AG04449 (cell line): Measurements from ENCODE around the gene QKI.

DNA sequence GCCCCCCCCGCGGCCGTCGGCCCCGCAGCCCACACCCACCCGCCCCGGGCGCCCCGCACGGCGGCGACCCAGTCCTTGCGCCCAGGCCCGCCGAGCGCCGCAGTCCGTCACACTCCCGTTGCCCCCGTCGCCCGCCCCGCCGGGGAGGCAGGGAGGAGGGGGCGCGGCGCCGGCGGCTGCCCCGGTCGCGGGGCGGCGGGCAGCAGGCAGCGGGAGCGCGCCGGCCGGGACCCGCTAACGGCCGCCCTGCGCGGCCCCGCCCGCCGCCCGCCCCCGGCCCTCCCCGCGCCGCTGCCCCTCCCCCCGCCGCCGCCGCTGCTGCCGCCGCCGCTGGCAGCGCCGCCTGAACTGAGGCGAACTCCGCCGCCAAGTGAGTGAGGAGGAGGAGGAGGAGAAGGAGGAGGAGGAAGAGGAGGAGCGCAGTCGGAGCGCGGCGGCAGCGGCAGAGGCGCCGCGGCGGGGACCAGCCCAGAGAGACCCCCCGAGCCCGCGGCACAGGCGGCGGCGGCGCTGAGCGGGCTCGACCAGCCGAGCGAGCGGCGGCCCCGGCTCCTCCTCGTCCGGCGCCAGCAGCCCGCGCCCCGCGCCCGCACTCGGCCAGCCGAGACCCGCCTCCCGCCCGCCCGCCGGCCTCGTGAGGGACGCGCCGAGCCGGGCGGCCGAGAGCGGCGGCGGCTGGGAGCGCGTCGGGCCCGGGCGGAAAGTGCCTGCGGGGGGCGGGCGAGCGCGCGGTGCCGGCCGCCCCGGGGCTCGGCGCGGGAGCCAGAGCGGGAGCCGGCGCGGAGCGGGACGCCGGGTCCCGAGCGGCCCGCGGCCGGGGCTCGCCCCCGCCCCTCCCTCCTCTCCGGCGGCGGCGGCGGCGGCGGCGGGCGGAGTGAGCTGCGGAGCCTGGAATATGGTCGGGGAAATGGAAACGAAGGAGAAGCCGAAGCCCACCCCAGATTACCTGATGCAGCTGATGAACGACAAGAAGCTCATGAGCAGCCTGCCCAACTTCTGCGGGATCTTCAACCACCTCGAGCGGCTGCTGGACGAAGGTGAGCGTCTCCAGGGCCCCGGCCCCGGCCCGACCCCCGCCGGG lies at the start of gene QKI:
TSS of gene QKI (plus strand) at position 420 of the 1,081 bp plus-strand sequence.
- RRBS, result 3% methylated on average over 66 of the region's 168 CpGs

DNA sequence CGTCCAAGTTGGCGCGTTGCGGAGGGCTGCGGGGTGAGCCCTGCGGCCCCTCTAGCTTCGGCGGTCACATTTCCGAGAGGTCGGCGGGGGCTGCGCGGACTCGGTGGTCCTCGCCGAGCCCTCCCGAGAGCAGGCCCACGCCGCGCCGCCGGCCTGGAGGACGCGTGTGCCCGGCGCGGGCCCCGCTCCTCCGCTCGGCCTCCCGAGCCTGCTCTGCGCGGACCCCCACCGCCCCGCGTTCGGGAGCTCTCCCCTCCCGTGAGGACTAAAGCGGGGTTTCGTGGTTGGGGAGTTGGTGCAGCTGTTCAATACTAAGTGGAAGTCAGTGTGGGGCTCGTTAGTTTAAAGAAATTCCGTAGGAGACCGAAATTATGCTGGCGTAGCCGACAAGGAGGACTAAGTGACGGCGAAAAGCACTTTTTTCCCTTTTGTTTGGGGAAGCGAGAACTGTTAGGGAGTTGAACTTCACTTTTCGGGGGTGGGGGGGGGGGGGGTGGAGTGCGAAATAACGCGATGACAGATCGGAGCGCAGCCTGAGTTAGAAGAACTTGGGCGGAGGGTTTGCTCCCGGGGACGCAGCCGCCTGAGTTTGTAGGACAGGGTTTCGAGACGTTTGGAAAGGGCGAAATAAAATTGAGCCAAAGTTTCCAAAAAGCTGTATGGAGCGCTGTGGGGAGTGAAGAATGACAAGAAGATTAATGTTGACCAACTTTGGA lies 1.2 kb downstream of the QKI start:
- RRBS, result no CpG with 5 or more reads among the region's 62 CpGs

DNA sequence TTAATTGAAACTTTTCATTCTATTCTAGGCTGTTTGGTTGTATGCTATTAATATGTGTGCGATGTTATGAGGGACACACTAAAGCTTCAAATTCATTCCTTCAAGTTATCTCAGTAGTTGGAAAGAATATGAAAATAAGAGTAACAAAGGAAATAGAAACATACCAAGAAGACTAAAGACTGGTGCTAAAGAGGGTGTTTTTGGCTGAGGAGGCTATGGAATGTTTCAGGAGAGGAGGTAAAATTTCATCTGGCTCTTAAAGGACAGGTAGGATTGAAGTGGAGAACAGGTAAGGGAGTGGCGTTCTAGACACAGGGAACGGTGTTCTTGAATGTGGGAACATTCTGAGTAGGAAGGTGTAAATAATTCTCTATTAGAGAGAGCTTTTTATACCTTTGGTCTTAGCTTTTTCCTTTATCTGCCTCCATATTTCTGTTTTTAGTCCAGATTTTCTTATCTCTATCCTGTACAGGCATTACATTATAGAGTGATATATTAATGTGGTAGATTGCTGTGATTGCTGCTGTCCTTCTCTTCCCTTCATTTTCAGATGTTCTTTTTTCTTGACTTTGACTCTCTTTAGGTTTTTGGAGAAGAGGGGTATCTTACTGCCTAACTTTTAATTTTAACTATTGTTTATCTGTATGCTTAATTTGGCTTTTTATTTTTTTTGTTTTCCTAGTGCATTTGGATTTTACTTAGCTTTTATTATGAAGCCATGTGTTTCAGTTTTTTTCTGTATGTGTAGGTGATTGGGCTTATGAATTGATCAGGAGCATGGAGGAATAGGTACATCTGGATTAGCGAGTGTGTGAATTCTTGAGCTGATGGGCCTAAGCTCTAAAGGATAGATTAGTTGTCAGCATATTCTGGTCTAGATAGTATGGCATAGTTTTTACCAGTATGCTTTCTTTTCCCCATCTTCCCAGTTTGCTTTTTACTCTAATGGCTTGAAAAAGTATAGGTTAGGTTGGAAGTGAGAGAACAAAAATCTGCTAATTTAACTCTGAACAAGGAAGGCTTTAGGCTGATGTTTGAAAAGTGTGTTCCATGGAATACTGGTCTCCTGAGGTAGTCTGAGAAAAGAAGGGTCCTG lies 15.6 kb downstream of the QKI start:
- RRBS, result no CpG with 5 or more reads among the region's 4 CpGs

GRCh38 chr6:163475429-163476030 lies 61.0 kb downstream of the QKI start:
- RRBS, result no CpG with 5 or more reads among the region's 5 CpGs

DNA sequence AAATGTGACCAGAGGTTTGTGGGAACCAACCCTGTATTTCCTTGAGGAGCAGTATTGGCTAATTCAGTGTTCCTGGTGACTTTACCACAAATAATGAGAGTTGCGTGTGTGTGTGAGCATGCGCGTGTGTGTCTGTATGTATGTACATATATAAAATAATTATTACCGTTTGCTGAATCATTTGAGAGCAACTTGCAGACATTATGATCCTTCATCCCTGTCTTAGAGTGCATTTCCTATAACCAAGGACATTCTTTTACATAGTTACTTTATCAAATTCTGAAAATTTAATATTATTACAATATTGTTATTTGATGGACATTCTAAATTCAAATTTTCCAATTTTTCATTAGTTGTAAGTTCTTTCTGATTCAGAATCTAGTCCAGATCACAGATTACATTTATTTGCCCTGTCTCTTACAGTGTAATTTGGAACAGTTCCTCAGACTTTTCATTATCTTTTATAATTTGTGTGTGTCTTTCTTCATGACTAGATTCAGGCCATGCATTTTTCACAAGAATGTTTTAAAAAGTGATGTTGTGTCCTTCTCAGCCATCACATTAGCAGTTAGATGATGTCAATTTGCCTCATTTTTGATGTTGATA lies 80.9 kb downstream of the QKI start:
- RRBS, result no CpG with 5 or more reads among the region's 4 CpGs

DNA sequence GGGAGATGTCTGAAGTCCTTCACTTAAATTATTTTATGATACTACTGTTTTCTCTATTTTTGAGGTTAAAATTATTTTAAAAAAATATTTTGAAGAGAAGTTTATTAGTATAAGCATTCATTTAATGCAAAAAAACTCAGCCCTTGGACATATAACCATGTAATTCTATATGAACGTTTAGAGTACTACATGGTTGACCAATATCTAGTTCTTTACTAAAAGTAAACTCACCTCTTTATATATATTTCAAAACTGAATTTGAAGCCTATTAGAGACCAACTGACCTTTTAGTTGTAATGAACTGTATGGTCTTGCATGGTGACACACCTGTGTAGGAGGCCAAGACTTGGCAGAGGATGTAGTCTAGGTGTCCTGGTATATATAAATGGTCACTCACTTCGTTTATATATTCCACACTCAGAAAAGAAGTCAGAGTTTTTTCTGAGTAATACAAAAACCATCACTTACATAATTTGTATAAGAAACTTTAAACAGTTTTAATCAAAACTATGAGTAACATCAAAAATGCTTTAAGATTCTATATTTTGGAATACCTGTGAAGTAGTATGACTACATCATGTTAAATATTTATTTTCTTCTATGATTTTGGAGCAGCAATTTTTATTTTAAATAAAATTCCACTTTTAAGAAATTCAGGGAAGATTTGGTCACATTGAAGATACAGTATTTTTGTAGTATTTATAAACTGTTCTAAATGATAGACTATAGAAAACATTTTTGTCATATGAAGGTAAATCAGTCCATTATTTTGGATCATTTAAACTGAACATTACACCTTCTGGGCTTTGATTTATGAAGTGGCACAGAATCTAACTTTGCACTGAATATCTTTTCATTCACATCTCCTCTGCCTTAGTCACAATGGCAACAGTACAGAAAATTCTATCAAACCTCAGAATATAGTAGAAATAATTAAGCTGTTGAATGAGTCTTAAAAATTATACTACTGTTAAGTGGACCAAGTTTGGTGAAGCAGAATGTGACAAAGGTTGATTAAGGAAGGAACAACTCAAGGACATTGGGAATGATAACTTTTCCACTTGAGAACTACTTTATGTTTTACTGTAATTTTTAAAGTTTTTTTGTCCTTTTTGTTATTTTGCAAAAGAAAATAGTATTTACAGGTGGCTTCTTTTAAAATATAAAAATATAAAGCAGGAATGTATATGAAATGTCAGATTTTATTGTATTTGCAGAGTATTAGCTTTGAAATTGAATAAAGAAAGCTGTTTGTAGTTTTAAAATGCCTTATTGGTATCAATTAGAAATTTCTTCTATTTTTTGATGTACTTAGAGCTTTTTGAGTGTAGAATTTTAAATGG lies 154.5 kb downstream of the QKI start:
- RRBS, result no CpG with 5 or more reads among the region's 2 CpGs

DNA sequence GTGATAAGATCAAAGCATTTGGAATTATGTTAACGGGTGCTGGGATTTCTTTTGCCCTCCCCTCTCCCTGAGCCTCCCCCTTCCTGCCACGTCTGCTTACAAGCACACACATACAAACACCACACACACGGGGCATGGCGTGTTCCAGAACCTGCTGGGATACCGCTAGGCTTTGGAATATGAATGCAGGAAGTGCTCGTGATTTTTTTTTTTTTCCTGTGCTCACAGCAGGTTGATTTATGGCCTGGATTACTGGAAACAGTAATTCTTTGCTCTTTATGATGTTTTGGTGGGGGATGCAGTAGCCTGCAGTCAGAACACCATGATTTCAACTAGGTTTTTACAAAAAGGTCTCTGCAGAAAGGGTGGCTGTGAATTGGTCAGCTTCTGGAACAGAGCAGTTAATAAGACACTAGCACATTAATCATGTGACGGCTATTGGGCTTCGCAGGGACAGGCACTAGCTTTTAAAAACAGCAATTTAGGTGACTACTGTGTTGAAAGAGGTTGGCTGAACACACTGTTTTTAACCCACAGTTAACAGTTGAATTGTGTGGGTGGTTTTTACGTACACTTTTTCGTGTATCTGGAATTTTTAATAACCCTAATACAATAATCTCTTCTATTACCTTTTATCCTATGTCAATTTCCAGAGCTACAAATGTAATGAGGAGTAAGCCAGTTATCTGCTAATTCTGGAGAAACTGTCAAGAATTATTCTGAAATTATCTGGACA lies 551.5 kb downstream of the QKI start:
- RRBS, result no CpG with 5 or more reads among the region's 10 CpGs

DNA sequence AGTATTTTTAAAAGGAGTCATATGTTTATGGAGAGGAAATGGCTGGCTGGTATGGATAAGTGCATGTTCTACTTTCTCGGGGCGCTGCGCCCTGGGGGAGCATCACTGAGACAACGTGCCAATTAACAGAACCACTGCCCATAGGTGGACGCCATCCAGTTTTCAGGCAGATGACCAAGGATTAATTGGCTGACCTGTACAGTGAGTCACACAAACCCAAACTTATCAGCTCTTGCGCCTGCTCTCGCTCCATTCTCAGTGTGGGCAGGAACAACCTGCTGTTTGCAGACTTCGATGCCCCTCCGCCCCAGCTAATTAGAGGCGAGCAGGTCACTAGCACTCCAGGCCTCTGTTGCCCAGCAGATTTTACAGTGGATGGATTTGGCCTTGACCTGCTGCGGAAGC lies 571.3 kb downstream of the QKI start:
- RRBS, result no CpG with 5 or more reads among the region's 11 CpGs

- RRBS, result no CpG with 5 or more reads among the region's 6 CpGs
Observed at GRCh38 chr6:164107559-164108102, 693.1 kb downstream of the QKI start.

- RRBS, result no CpG with 5 or more reads among the region's 5 CpGs
Observed at GRCh38 chr6:164507196-164507686, 802.2 kb downstream of the C6orf118 start.

DNA sequence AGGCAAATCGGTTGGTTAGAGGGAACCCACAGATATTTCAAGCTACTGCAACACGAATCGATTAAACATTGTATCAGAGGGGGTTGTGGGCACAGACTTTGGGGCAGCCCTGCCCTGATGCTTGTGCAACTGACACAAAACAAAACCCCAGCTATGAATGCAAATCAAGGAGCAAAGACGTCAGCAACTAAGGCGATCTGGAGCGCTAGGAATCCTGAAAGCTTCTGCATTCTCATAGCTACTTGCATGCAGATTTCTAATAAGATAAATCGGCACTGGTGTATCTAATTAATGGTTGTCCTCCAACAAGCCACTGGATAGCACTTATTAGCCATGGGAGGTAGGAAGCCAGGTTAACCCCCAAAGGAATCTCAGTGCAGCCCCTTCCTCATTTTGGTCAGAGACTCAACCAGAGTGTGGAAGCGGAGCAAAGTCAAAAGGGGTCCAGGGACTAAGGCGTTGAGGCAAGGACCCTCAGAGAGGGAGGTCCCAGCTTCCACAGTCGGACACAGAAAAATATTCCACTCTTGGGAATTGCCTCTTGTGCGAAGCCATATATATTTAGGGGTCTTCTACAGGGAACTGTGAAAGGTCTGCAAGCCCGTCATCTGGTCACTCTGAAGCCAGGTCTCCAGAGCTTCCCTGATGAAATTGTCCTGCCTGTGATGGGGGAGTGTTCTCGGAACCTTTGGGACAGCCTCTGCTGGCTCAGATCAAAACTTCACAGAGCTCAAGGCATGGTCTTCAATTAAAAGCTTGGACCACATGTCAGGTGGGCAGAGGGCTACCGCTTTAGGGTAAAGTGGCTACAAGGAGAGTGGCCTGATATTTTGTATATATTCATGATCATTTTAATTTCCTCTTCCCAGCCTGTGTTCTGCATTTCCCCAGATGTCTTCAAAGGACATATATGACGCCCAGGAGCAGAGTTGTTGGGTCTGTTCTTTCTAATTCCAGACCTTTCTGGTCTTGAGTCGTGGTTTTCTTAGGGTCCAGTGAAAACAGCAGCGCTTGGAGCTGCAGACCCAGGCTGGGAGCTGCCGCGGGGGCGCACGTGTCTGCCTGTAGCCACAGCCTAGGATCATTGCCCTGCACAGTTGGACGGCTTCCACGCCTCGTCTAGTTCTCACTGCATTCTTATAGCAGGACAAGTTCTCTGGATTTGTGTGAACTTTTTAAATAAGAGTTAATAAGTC lies 160.7 kb downstream of the TBXT start:
- RRBS, result no CpG with 5 or more reads among the region's 24 CpGs

DNA sequence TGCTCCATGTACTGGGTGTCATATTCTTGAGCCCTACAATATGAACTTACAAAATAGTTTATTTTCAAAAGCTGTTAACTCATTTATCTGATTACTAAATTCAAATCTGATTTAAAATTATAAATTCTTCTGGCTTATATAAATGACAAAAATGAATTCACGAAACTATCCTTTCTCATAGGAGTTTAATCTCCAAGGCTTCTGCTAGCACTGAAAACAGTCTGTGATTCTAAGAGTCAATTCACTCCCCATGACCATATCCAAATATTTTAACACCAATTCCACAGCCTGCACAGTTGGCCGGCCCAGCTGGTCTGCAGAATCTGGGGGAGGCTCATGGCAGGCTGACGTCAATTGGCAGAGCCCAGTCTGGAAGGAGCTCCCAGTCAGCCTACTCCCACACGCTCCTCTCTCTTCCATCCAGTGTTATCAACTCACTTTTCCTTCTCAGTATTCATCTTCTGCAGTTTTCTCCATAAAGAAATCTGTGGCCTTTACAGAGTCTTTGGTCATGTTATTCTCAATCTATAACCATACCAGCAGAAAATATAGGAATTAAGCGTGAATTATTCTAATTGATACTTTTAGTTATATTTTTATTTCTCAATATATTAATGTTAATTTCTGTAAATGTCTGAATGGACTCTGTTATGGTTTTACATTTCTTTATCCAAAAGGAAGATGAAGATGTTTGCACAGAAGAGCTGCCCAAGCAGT lies 111.0 kb downstream of the TBXT start:
- RRBS, result no CpG with 5 or more reads among the region's 5 CpGs

- RRBS, result no CpG with 5 or more reads among the region's 16 CpGs
Observed at GRCh38 chr6:166259356-166259960, 48.7 kb downstream of the PRR18 start.

DNA sequence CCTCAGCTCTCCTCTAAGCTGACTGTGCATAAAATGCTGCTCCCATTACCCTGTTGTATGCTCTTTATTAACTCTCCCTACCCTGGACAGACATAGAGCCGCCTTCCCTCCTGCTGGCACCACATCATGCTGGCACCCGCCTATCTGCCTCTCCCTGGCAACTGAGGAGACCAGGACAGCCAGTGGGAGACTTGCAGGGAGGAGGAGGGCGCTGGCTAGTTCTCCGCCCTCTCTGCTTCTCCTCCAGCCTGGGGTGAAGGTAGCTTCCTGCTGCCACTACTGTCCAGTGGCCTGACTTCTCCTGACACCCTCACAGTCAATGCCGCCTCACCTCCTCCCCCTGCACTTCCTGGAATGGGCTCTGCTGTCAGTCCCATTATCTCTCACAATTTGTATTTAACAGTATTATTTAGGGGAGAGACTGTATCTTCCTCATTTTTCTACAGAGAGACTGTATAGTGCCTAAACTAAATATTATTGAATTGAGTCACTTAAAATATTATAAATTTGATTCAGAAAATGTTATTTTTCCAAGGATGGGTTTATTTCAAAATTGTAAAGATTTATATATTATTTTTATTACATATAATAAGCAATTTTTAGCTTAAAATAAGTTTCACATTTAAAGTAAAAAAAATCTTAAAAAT lies 11.1 kb upstream of the PRR18 start:
- RRBS, result no CpG with 5 or more reads among the region's 5 CpGs

- RRBS, result no CpG with 5 or more reads among the region's 12 CpGs
Observed at GRCh38 chr6:166341275-166341866, 974 bp downstream of the SFT2D1 start.

DNA sequence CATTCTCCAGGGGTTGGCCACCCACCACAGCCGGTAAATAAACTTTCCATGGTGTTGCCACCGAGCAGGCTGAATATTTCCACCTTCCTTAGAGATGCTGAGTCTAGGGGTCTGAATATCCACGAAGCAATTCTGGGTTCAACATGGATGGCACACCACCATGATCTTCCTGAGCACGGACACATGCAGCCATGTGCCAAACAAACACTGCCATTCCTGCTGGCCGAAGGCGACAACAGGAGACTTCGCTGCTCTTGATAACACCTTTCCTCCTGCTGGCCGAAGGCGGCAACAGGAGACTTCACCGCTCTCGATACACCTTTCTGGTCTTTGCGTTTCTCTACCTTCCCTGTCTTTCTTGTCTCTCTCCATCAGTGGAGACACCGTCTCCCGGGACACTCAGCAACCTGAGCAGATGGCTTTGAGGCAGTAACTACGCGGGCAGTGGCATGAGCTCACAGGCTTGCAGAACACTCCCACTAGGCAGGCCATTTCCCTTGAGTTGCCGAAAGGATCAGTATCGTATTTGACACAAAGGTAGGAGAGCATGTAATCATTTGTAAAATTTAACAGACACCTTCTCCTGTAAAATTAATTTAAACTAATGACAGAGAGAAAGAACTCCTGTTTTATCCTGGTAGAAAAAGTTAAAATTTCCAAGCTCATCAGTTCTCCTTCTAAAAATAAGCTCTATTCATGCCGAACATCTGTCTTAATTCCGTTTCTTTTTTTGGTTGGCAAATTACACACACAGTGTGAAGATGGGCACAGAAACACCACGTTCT lies 55.0 kb upstream of the MPC1 start:
- RRBS, result no CpG with 5 or more reads among the region's 21 CpGs

GRCh38 chr6:166512501-166512937 lies 74.0 kb downstream of the RAMACL start:
- RRBS, result 81% methylated on average over 3 of the region's 7 CpGs

GRCh38 chr6:166538623-166538844 lies 47.9 kb downstream of the RAMACL start:
- RRBS, result no CpG with 5 or more reads among the region's 7 CpGs

DNA sequence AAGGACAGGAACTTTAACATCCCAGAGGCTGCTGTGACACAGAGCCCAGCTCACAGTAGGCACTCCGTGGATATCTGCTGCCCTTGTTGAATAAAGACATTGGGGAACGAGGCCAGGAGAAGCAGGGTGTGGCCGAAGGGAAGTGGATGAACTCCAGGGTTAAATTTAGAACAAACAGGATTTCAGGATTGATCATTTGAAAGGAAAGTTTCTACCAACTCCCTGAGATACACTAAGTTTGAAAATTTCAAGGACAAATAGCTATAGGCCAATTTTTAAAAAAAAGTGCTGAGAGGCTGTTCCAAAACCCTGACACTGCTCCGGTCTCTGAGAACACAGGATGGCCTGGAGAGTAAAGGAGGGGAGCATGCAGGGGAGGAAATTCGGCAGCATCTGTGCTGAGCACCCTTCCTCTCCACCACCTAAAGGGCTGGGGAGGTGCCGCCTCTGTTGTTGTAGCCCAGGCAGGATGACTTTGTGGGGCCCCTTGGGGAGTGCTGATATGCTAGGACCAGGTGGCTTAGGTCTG lies 9.6 kb upstream of the RPS6KA2 start:
- RRBS, result no CpG with 5 or more reads among the region's 6 CpGs

DNA sequence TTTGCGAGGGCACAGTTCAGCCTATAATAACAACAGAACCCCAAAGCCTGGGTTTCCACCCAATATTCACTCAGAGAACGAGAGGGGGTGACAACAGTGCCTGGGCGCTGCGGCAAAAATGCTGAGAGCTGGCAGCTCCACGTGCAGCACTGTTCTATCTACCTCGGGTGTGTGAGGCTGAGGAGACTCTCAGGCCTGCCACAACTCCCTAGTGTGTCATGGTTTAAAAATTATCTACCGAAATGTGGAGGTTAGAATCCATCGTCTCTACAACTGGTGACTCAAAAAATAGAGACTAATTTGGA lies 118.5 kb upstream of the RPS6KA2 start:
- RRBS, result no CpG with 5 or more reads among the region's 8 CpGs